Mesenchymal stem cell of adipose (primary cell): ENCODE measurements around a stretch of chr22.

DNA sequence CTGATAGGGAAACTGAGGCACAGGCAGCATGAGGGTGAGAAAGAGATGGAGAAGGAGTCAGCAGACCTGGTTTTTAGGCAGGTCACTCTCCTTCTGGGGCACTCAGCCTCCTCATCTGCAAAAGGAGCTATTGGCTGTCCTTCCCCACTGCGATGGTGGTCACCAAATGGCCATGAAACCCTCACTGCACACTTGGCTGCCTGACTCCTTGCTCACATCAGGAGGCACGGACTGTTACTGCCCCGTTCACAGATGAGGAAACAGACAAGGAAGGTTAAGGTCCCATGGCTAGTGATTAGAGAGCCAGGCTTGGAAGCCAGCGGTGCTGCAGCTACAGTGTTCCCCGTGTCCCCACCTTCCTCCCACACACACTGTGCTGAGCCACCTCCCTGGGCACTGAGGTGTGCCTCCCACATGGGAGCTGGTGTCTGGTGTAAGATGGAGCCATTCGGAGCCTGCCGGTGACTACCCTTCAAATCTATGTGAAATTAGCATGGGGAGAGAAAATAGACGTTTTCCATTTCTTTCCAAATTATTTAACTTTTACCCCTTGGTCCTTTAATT is 2.6 kb downstream of the ARHGAP8 start:
- CAGE, long polyA plus RNA, result no peak

DNA sequence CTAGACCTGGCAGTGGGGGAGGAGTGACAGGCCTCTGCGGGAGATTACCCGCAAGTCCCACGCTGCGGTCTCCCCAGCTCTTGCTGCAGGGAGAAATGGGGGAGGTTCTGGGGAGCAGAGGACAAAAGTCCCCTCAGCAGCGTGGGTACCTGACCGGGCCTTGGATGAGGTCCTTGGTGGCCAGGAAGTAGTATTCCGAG is 113.0 kb downstream of the ARHGAP8 start:
- CAGE, long polyA plus RNA, result no peak

DNA sequence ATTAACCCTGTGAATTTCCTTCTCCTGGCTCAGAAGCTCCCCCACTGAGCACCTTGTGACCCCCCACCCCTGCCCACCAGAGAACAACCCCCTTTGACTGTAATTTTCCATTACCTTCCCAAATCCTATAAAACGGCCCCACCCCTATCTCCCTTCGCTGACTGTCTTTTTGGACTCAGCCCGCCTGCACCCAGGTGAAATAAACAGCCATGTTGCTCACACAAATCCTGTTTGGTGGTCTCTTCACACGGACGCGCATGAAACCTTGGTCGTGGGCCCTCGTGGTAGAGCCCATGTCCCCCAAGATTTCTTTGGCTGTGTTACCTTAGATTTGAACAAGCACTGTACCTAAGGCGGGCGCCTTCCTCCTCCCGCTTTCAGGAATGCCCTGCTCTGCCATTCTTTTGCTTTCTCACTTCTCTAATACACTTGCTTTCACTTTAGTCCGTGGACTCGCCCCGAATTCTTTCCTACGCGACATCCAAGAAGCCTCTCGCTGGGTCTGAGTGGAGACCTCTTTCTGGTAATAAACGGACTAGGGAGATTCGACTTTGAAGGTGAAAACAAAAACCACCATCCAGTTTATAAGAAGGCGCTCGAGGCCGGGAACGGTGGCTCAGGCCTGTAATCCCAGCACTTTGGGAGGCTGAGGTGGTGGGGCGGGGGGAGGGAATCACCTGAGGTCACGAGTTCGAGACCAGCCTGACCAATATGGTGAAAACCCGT is 1.3 kb upstream of the NUP50 start:
- CAGE, long polyA plus RNA, result no peak

- CAGE, long polyA plus RNA, result no peak
Observed at GRCh38 chr22:45165167-45165463, 1.4 kb downstream of the NUP50 start.

DNA sequence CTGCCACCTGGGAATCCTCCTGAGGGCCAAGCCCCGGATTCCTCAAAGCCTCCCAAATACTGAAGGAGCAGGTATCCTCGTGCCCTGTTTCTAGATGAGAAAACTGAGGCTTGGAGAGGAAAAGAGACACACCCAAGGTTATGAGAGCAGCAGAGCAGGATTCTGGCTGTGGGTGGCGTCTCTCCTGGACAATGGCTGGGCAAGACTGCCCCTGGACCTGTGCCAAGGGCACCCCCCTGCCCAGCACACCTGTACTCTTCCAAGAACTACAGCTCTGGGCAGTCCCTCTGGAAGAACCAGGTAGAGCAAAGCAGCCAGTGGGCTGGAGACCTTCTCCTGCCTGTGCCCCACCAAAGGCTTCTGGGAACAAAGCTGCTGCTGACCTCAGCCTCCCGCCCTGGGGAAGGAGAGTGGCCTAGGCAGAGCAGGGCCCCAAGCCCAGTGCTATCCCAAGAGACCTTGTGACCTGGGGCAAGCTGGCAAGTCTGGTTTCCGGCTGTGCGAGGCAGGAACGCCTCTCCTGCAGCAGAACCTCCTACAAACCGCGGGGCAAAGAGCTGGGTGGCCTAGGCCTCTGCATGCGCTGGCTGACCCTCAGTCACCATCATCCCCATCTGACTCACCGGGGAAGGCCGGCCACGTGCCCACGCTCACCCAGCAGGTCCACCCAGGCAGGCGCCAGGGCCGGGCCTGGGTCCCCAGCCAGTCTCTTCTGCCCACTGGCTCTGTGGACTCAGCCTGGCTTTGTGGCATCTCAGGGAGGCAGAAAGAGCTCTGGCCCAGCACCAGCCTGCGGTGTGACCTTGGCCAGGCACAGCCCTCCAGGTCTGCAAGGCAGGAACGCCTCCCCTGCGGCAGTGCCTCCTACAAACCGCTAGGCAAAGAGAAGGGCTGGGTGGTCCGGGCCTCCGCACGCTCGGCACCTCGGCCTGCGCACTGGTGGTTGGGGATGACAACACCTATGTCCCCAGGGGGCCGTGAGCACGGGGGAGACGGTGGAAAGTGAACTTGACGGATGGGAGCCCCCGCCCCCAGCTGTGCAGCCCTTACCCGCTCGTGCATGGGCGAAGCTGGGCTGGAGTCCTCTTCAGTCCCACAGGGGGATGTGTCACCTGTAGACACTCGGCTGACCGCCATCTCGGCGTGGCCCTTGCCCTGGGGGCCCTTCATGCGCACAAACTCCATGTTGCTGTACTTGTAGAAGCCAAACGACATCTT is 38.3 kb downstream of the KIAA0930 start:
- CAGE, long polyA plus RNA, result no peak

DNA sequence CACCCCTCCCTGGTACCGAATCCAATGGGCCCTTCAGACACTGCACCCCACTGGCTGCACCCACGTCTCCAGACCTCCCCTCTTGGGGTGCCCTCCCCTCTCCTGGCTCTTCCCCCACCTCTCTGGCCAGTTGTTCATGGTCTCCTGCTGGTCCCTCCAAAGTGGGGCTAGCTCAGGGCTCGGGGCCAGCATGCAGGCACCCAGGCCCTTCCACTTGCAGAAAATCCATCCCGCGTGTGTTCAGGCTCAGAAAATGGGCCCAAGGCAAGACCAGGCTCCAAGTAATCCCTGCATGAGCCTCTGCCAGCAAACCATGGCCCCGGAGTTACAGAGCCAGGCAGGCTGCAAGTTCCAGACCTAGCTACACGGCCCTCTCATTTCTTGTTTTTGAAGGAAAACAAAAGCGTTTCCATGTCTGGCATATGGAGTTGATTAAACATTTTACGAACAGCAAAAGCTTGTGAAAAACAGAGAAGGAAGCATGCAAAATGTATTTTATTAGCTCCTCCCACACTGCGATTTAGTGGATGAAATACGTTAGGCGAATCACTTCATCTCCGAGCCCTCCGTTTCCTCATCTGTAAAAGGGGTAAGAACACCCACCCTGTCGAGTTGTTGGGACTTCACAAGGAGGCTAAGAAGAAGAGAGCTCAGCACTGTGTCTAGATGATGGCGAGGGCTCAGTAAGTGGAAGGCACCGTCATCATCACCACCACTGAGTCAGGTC is 29.7 kb downstream of the KIAA0930 start:
- CAGE, long polyA plus RNA, result no peak

GRCh38 chr22:45235078-45235903 is 5.4 kb downstream of the KIAA0930 start:
- CAGE, long polyA plus RNA, result no peak

- CAGE, long polyA plus RNA, result no peak
Observed at GRCh38 chr22:45235904-45236610, 4.6 kb downstream of the KIAA0930 start.

- CAGE, long polyA plus RNA, result no peak
Observed at GRCh38 chr22:45310328-45311633, 1.0 kb downstream of the FAM118A start.

- CAGE, long polyA plus RNA, result no peak
Observed at GRCh38 chr22:45499612-45500228, 3.0 kb upstream of the FBLN1 start.

DNA sequence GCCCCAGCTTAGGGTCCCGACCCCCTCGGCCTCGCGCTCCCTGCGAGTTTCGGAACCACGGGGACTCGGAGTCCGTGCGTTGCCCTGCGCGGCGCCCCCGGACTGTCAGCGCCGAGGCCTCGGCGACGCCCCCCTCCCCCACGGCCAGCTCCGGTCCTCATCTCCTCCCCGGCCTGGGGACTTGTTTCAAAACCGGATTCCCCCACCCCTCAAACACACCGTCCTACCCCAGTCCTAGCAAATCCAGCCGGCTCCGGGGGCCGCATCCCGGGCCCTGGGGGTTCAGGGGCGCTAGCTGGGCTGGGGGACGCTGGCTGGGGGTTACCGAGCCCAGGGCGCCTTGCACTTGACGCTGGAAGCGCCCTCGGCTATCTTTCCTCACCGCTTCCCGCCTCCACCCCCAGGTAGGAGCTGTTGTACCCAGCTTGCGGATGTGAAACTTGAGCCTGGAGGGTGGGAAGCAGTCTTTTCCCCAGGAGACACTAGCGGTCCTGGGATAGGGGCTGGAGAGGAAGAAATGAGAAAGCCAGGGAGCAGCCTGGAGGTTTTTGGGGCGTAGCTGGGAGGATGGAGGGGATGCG is 494 bp downstream of the FBLN1 start:
- CAGE, long polyA plus RNA, result no peak

GRCh38 chr22:45532841-45533579 is 30.3 kb downstream of the FBLN1 start:
- CAGE, long polyA plus RNA, result no peak

DNA sequence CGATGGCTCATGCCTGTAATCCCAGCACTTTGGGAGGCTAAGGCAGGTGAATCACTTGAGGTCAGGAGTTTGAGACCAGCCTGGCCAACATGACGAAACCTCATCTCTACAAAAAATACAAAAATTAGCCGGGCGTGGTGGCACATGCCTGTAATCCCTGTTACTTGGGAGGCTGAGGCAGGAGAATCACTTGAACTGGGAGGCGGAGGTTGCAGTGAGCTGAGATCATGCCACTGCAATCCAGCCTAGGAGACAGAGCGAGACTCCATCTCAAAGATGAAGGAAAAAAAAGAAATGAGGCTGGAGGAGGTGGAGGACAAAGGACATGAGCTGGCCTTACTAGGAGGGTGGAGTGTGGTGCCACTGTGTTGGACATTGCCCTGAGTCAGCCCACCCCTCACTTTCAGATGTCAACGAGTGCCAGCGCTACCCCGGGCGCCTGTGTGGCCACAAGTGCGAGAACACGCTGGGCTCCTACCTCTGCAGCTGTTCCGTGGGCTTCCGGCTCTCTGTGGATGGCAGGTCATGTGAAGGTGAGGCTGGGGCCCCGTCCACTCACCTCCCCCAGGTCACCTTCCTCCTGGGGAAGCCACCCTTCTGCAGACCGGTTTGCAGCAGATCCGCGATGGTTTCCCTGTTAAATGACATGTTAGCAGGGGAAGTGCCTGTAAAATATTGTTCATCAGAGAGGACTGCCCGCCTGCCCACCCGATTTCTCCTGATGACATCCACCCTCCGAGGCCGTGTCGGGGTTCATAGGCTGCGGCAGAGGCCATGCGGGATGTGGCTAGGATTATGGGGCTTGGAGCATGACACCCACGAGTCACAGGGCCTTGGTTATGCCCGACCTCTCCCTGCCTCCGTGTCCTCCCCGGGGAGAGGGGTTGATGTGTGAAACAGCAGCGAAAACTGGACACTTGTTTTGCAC is 40.6 kb downstream of the FBLN1 start:
- CAGE, long polyA plus RNA, result no peak

DNA sequence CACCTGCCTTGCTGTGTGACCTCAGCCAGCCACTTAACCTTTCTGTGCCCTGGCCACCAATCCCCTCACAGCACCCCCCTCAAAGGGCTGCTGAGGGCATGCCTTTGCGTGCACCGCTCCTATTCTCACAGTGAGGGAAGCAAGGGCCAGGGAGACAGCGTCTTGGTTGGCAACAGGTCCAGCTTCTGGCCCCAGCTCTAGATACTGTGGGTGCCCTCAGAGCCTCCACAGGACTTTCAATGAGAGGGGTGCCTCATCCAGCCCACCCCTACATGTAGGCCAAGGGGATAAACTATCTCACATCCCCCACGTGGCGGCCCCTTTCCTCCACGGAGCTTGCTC is 32.1 kb upstream of the ATXN10 start:
- CAGE, long polyA plus RNA, result no peak

GRCh38 chr22:45777515-45778114 is 106.0 kb downstream of the ATXN10 start:
- CAGE, long polyA plus RNA, result no peak

DNA sequence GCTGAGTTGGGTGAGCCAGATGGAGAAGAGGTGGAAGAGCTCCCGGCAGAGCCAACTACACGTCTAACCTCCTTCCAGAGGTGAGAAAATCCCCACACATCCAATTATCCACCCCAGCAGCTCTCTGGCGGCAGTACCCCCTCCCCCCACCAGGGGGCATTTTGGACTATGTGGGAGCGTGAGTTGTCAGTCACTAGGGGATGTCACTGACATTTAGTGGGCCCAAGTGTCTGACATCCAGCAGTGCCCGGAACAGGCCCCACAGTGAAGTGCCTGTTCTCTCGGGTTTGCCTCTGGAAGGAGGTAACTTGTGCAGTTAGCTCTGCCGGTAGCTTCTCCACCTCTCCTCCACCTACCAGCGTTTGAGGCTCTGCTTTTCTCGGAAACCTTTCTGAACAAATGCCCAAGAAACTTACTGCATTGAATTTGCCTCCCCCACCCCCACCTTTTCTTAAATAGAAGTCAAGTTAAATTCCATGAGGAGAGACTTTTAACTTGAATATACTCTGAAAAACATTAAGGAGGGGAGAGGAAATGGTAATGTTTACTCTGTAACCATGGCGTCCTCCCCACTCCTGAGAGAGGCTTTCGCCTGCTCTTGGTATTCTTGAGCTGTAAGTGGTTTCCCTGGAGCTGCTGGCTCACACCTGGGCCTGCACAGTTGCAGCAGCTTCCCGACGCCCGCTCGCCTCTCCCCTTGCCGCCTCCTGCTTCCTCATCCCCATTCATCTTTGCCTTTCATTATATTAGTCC is 112.8 kb downstream of the WNT7B start:
- CAGE, long polyA plus RNA, result no peak

DNA sequence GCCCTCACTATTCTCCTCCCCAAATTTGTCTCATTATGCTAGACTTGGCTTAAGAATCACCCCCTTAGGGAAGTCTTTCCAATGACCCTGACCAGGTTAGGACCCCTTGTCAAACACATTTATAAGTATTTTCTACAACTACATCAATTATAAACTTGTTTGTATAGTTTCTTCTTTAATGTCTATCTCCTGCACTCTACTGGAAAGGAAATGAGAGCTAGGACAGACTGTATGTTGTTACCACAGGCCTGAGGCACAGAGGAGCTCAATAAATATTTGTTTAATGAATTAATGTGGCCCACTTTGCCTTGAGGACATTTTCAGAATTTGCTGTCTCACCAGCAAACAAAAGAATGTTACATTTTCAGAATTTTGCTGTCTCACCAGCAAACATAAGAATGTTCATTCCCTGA is 41.8 kb upstream of the WNT7B start:
- CAGE, long polyA plus RNA, result no peak

- CAGE, long polyA plus RNA, result no peak
Observed at GRCh38 chr22:46036799-46037004, 59.7 kb upstream of the WNT7B start.

DNA sequence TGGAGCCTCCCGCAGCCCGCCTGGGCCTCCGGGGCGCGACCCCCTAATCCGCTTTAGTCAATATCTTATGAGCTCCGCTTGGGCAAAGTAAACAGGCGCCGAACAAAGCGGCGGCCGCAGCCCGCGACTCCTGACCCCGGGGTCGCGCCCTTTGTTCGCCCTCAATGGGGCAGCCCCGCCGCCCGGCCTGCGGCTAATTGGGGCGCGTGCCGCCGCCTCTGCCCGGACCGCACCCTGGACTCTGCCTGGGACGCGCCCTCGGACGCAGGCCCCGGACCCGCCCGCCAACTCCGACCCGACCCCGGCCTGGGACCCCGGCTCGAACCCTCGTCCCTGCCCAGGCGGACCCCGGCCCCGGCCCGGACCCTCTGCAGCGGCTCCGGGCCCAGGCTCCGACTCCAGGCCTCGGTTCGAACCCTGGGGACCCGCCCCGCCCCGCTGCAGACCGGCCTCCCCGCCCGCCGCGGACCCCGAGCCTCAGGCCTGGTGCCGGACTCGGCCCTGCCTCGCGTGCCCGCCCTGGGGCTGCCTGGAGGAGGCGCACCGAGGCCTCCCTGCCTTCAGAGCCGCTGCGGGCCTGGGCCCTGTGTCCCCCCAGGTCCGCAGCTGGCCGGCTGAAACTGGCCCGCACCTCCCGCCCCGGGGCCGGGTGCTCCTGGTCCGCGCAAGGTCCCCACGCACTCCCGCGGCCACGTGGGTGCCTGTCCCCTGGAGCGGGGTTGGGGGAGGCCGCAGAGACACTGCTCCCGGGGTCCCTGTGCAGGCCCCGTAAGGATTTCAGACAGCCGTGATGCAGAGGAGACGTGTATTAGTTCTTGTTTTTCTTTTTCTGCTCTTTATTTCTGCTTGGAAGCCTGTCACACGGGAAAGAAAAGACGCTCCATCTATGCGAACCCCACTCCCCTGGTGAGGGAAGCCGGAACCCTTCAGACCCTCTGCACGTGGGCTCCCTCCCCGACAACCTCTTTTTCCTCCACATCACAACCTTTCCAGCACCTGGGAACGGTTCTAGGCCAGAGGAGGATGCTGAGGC is 84.8 kb upstream of the WNT7B start:
- CAGE, long polyA plus RNA, result no peak

GRCh38 chr22:46064267-46064972 is 85.9 kb upstream of the PPARA start:
- CAGE, long polyA plus RNA, result no peak